Retinal pigment epithelial cell (primary cell): ENCODE measurements around a stretch of chr7.

- RRBS, result no CpG with 5 or more reads among the region's 13 CpGs
These were observed 13.0 kb downstream of the SNX8 start for GRCh38 chr7:2301094-2301885.

GRCh38 chr7:2307632-2308362 lies 6.4 kb downstream of the SNX8 start:
- RRBS, result 95% methylated on average over 2 of the region's 8 CpGs

DNA sequence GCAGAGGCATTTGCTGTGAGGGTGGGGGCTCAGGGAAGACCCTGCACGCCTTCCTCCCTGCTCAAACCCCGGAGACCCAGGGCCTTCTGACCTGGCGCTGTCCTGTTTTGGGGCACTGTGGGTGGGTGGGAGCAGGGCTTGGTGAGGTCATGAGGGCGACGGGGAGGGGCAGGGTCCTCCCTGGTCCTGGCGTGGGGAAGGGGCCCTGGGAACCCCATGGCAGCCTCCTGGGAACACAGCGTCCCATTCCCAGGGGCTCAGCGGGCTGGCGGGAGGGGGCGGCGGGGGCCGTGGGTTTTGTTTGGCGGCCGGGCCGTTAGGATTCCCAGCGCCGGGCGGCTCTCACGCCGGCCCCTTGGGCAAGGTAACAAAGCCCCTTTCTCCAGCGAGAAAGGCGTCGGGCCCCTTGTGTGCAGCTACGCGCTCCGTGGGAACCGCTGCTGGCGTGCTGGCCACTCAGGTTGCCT lies 1.5 kb downstream of the LFNG start:
- RRBS, result no CpG with 5 or more reads among the region's 28 CpGs

DNA sequence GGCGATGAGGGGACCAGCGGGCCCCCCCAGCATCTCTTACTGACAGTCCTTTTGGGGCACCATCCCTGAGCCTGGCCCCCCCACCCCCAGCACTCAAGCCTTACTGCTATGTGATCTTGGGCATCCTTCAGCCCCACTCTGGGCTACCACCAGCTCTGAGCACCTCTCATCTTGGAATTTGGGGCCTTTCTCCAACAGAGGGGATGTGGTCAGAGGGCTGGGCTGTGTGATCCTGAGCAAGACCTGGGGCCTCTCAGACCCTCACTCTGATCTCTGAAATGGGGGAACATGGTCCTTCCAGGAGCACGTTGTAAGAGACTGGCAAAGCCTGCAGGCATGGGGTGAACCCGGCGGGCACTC lies 1.9 kb downstream of the LFNG start:
- RRBS, result no CpG with 5 or more reads among the region's 5 CpGs

GRCh38 chr7:2524589-2525177 lies 5.1 kb downstream of the LFNG start:
- RRBS, result 75% methylated on average over 7 of the region's 27 CpGs

GRCh38 chr7:2529053-2530044 lies 9.8 kb downstream of the LFNG start:
- RRBS, result 2% methylated on average over 3 of the region's 33 CpGs

DNA sequence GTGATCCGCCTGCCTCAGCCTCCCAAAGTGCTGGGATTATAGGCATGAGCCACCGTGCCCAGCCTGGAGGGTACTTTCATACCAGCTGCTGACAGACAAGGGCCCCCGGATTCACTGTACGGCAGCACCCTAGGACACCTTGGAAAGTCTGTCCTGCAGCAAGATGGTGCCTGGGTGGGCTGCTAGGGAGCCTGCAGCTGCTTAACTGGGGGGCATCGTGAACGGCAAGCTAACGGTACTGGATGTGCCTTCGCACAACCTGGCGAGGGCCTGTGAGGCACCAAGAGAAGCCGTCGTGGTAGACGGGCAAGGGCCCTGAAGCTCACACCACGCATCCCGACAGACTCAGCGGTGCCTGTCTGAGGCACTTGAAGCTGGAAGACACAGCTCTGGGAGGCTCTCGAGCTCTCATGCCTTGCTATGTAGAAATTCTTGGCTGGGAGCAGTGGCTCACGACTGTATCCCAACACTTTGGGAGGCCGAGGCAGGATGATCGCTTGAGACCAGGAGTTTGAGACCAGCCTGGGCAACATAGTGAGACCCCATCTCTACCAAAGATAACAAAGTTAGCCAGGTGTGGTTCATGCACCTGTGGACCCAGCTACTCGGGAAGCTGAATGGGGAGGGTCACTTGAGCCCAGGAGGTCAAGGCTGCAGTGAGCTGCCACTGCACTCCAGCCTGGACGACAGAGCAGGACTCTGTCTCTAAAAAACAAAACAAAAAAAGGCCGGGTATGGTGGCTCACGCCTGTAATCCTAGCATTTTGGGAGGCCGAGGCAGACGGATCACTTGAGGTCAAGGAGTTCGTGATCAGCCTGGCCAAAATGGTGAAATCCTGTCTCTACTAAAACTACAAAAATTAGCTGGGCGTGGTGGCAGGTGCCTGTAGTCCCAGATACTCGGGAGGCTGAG lies 9.3 kb downstream of the BRAT1 start:
- RRBS, result no CpG with 5 or more reads among the region's 28 CpGs

DNA sequence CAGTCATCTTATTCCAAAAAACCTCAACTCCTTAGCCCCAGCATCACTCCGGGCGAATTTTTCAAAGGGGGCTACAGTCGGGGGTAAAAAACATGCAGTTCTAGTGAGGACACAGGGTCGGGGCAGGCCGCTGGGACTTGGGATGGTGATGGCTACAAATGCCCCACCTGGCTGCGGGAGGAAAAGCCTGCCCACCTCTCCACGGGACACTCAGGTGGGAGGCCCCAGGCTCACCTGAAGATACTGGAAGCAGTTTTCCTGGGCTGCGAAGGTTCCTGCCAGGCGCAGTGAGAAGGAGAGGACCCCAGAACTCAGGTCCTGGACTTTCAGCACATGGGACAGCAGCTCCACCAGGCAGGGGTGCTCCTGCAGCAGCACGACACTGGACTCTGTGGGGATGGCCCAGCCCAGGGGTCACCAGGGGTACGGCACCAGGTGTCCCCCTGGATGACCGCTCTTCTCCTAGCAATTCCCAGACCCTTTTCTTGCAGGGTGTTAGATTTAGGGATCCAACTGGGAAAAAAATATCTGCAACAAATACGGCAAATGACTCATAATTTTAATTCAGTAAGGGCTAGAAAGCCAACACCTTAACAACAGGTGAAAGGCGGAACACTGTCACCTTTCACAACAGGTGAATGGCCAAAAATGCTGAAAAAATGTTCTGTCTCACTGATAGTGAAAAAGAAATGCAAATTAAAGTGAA lies 8.1 kb downstream of the BRAT1 start:
- RRBS, result no CpG with 5 or more reads among the region's 14 CpGs

- RRBS, result 62% methylated on average over 5 of the region's 28 CpGs
These were observed 8.9 kb downstream of the TTYH3 start for GRCh38 chr7:2640410-2641343.

- RRBS, result no CpG with 5 or more reads among the region's 16 CpGs
These were observed 27.1 kb downstream of the TTYH3 start for GRCh38 chr7:2658863-2659296.

GRCh38 chr7:2710821-2711609 lies 23.0 kb downstream of the AMZ1 start:
- RRBS, result no CpG with 5 or more reads among the region's 6 CpGs

DNA sequence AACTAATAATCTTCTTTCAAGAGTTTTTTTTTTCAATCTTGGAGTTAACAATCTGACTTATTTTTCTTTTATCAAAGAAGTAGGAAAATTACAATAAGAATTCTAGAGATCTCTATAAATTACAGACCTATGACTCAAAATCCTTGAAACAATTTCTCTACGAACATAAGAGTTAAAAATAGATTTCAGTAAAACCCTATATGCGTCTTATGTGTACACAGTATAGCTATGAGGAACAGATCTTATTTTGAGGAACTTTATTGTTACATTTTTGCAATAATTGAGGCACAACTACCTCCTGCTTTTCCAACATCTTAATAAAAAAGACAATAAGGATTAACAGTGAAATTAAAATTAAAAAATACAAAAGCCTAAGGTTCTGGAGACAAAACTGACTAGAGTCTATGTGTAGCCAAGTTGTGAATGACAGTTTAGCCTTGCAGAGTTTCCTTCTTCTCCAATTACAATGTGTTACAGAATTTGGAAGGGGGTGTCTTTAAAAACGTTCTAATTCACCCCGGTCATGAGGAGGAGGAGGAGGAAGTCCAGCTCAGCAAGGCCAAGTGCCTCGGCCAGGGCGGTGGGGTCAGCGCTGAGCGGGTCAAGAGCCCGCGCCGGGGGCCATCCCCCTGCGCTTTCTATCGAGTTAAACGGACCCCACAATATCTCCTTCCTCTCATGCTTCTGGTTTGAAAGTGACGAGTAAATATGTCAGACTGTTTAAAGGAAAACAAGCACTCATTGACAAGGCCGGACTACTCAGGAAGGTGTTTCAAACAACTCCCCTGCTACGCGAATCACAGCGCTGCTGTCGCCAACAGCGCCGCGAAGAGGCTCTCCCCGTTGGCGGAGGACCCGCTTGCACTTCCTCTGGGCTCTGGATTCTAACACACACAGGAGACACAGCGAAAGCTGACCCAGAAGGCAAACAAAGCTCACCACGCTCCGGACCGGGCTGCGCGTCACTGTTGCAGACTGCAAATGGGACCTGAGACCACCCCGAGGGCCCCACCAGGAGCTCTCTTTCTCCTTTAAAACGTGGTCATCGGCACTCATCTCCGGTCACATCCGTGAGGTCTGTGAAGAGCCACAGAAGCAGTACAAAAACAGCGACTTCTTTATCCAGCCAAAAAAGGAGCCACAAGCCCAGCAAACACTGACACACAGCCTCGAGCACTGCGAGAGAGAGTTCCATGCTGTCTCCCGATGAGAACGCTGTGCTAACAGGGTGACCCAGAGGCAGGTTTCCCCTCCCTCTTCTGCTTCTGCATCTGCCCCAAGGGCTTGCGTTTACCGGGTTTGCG lies 40.8 kb downstream of the AMZ1 start:
- RRBS, result 78% methylated on average over 9 of the region's 45 CpGs

GRCh38 chr7:2733110-2733699 lies 45.2 kb downstream of the AMZ1 start:
- RRBS, result no CpG with 5 or more reads among the region's 15 CpGs

DNA sequence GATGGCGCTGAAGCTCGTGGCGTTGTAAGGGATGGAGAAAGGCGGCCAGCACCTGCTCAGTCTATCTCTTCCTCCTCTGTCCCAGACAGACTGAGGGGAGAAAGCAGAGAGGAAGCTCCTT lies 46.4 kb downstream of the AMZ1 start:
- RRBS, result no CpG with 5 or more reads among the region's 4 CpGs

DNA sequence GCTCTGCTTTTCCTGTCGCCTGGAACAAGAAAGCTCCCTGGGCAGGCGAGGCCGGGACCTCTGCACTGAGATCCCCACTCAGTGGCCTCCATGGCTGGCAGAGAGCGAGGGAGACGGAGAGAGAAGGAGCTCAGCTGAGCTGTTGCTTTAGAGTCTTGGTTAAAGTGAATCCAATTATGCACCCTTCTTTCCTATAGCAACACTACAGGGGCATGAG lies 75.7 kb downstream of the AMZ1 start:
- RRBS, result no CpG with 5 or more reads among the region's 5 CpGs

- RRBS, result no CpG with 5 or more reads among the region's 29 CpGs
These were observed 19.4 kb downstream of the GNA12 start for GRCh38 chr7:2824284-2825524.

- RRBS, result no CpG with 5 or more reads among the region's 10 CpGs
These were observed 33.2 kb upstream of the SDK1 start for GRCh38 chr7:3267666-3268487.

GRCh38 chr7:3421356-3422064 lies 120.5 kb downstream of the SDK1 start:
- RRBS, result no CpG with 5 or more reads among the region's 5 CpGs

- RRBS, result no CpG with 5 or more reads among the region's 5 CpGs
These were observed 226.1 kb downstream of the SDK1 start for GRCh38 chr7:3527046-3527617.

DNA sequence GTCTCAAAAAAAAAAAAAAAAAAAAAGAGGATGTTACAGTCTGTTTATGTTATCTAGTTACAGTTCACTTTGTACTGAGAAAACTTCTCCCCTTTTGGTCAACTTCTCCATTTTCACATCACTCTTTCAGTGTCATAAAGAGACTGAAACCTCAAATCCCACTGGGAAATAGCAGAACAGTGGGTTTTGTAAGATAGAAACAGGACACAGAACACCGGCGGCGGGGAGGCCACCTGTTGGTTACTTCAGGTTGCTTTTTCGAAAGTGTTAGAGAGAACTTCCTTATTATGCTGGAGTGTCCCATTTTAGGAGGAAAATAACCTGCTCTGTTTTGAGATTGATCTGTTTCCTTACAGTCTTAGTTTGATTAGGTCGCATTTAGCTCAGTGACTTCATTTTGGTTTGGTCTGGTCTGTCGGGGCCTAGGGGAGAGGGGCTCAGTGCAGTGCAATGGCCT lies 296.2 kb downstream of the SDK1 start:
- RRBS, result no CpG with 5 or more reads among the region's 6 CpGs